Endothelial cell (in vitro differentiated cells): ENCODE measurements around a stretch of chr2.

DNA sequence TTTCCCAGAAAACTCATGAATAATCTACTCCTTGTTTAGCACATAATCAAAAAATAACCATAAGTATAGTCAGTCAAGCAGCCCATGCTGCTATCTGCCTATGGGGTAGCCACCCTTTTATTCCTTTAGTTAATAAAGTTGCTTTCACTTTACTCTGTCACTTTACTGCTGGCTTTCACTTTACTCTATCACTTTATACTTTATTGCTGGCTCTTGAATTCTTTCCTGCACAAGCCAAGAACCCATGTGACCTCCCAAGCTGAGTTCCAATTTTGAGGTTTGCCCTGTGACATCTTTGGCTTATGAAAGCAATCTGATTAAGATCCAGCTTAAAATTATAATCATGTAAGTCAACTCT, 165.9 kb upstream of the TTC30A start:
- PRO-cap: no peak

DNA sequence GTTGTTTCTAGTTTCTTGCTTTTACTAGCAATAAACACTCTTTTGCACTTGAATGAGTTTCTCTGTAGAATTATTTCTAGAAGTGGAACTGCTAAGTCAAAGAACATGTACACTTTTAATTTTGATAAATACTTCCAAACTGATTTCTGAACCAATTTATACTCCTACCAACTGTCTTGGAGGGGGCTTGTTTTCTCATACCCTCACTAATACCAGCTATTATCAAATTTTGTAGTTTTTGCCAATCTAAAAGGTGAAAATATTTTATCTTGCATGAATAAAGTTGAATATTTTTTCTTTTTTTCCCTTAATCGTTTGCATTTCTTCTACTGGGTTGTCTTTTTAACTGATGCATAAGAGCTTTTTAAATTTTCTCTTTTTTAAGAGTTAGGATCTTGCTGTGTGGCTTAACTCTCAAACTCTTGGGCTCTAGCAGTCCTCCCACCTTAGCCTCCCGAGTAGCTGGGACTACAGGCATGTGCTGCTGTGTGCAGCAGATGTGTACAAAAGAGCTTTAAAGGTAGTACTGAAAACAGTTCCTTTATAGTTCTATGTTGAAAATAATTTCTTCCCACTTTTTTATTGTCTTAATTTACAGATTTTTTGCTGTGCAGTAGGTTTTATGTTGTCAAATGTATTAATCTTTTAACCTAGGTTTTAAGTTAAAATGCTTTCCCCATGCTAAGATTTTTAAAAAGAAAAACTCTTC, 13.3 kb downstream of the PRKRA start:
- PRO-cap: no peak

GRCh38 chr2:178450058-178450836, 728 bp downstream of the PRKRA start:
- PRO-cap: unidirectional peak, plus-strand start at chr2:178450479; bidirectional peak, plus-strand start at chr2:178450878, minus-strand start at chr2:178450774

DNA sequence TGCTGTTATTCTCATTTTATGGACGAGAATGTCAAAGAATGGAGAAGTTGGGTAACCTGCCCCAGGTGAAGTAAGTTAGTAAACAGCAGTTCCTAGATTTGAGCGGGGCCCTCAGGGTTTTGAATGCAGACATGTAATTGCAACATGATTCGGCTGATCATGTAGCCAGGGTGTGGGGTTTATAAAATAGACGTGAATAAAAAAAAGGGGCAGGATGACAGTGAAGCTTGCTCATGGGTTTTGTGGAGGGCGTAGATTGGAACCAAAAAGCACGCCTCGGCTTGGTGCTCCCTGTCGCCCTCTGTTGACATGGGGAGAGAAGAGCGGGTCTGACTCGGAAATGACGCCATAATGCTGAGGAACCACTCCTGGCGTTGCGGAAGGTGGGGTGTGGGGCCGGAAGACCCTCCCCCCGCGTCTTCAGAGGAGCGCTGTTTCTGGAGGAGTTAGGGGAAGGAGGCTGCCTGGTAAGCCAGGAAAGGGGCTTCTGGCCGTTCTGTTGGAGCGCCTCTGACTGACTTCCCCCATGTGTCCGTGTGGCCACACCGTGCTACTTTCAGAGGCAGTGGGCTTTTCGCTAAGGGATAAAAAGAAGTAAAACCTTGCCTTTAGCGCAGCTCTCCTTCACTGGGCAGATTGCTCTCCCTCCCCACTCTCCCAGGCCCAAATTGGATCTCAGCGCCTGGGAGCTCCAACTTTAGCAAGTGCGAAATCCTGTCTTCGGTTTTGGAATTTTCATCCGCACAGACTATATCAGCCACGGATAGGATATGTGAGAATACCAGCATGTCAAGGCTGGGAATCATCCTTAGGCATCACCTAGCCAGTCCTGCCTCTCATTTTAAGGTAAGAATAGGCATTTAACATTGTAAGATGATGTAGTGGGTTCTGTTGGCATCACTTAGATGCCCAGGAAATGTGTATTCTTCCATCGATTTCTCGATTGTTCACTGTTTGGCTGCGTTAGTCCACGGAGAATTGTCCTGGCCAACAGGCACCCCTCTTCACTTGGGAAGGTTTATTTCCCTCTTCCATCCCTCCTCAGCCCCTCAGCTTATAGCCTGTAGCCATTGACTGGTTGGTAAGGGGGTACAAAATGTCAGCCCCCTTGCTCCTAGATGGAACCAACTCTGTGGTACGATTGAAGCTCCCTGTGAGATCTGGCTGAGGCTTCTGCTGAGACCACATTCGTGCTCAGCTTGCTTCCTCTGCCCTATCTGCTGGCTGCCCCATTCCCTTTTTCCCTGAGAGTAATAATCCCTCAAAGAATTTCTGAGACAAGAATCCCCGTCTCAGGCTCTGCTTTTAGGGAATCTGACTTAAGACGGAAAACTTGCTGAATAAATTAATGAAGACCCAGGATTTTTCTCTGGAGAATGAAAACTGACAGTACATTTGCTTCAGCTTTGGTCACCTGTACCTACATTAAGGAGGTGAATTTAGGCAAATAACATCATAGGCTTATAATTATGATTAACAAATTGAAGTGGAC, 43.1 kb downstream of the PLEKHA3 start:
- PRO-cap: unidirectional peak, plus-strand start at position 423 of the sequence; bidirectional peak, plus-strand start at position 744 of the sequence, minus-strand start at position 670 of the sequence; unidirectional peak, minus-strand start at position 1,210 of the sequence

- PRO-cap: no peak
These were observed 87.9 kb downstream of the TTN start for GRCh38 chr2:178719297-178719702.

DNA sequence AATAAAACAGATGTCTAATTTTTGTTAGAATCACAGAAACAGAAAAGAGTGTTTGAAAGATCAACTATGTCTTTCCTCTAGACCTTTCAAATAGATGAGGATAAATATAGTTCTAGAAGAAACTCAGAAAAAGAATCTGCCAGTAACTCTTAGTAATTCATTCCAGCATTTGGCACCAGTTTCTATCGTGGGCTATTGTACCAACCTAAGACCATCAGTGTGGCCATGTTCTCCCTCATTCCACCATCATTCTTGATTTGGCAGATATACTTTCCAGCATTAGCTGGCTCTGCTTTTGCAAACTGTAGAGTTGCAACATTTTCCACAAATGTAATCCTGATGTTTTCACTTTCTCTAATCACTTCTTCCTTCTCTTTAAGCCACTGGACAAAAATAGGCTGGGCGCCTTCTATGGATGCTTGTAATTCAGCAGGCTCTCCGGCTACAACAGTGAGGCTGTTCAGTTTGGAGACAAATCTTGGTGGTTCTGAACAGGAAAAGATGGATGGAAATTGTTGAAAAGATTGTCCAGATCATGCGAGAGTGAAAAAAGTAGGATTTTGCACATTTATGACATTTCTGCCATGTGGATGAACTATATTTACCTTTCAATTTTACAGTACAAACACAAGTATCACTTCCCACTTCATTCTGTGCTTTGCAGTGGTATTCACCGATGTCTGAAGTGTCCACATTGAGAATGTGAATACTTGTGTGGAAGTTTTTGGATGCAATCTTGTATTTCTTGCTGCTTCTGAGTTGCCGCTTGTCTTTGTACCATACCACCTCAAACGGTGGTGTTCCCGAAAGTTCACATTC, 81.9 kb downstream of the TTN start:
- PRO-cap: no peak

DNA sequence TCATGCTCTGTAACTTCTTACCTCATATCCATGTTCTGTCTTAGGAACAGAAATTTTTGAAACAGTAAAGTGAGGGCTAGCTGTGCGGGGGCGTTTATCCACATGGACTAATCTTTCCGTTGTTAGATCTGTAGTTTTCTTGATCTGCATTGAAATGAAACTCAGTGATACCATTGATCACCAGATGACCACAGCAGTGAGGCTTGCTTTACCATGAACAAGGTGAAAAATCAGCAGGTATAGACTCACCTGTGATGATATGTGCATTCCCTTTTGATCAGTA, 21.7 kb downstream of the TTN start:
- PRO-cap: no peak

GRCh38 chr2:179125292-179125721, 75.4 kb upstream of the CCDC141 start:
- PRO-cap: no peak

DNA sequence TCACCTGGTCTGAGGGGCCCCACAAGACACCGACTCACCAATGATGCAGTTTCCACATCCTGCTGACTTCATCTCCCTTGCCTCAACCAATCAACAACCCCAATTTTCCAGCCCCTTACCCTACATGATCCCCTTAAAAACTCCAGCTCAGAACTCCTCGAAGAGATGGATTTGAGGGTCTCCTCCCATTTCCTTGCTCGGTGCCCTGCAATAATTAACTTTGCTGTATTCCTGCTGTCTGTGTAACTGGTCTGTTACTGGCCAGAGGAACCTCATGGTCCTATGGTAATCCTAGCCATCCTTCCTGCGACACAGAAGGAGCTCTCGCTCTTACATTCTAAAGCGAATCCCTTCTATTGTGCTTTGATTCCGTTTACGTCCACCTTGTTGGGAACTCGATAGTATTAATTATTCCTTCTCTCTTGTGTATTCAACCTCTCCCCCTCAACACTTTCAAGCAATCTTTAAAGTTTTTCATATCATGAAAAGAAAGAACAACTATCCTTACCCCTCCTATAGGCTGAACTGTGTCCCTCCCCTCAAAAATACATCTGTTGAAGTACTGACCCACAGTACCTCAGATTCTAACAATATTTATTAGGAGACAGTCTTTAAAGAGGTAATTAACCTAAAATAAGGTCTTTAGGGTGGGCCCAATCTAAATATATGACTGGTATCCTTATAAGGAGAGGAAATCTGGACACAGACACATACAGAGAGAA, 89.9 kb upstream of the CCDC141 start:
- PRO-cap: no peak

DNA sequence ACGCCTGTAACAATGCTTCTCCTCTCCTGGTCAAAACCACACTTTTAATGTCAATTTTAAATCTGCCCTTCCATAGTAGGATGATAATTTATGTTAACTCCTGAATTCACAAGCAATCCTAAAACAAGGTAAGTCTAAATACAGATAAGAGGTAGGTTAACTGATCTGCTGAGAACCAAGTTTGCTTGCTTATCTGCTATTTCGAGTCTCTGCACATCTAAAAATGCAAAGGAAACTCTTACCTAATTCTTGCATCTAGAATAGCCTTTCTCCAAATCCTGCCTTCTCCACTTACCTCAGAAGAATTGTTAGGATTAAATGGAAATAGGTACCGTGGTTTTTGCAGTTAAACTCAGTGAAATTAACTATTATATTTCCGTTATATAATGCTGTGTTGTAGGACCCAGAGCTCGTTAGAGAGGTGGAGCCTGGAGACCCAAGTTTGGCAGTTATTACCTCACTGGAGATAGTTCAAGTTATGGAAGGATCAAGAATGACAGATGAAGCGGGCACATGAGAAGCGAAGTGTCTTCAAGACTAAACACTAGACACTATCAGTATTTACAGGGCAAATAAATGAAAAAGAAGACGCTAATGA, 1.0 kb downstream of the CWC22 start:
- PRO-cap: no peak

DNA sequence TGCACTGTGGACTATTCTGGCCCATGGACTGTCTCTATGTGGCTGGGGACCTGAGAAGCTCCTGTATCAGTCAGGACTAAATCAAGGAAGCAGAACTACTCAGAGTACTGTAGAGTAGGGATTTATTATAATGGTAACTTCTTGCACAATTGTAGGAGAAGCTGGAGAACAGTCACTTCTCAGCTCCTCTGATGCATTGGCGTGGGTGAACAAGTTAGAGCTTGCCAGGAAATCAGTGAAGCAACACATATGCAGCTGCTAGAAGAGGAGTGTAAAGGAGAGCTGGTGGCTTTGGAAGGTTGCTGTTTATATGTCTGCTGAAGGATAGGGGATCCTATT, 215.5 kb upstream of the CWC22 start:
- PRO-cap: no peak

GRCh38 chr2:181306660-181307258, 150.4 kb upstream of the ITGA4 start:
- PRO-cap: no peak

DNA sequence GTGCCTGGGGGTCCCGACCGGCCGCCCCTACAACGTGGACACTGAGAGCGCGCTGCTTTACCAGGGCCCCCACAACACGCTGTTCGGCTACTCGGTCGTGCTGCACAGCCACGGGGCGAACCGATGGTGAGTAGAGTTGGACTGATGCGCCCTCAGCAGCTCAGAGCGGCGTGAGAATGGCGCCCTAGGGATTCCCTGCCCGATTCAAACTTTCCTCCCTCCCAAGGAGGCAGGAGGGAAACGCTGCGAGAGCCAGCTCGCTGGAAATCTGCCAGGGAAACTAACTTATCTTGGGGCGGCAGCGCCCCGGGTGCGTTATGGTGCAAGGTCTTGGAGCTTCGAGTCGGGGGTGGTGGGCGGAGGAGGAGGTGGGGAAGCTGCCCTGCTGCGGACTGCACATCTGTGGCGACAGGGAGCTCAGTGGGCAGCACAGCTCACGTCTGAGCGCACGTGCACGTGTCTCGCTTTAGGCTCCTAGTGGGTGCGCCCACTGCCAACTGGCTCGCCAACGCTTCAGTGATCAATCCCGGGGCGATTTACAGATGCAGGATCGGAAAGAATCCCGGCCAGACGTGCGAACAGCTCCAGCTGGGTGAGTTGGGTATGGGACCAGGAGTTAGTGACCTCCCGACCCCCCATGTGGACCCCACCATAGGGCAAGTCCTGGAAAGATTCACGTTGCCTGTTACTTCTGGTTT, 689 bp downstream of the ITGA4 start:
- PRO-cap: no peak

- PRO-cap: no peak
These were observed 48.4 kb upstream of the NEUROD1 start for GRCh38 chr2:181728782-181729056.

DNA sequence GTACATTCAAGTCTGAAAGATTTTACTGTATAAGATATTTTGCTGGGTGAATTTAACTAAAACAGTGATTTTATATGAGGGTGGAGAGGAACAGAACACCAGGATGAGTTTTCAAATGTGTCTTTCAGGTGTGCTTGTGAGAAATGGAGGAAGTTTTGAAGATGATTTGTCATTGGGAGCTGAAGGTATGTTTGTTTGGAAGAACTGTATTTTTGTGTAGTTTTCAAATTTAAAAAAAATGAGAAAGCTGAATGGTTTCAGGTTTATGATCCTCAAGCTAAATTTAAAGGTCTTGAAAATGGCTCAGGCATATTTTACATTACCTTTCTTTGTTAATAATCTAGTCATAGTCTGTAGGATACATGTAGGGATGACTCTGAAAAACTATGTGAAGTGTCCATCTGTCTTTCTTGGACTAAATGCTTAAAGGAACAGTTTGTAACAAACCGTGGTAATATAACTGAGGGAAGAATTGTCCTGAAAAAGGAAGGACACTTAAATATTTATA, 5.3 kb downstream of the ITPRID2 start:
- PRO-cap: no peak

GRCh38 chr2:182408881-182409458, 17.9 kb downstream of the PDE1A start:
- PRO-cap: no peak

GRCh38 chr2:182913234-182913568, 46.8 kb upstream of the FRZB start:
- PRO-cap: no peak

DNA sequence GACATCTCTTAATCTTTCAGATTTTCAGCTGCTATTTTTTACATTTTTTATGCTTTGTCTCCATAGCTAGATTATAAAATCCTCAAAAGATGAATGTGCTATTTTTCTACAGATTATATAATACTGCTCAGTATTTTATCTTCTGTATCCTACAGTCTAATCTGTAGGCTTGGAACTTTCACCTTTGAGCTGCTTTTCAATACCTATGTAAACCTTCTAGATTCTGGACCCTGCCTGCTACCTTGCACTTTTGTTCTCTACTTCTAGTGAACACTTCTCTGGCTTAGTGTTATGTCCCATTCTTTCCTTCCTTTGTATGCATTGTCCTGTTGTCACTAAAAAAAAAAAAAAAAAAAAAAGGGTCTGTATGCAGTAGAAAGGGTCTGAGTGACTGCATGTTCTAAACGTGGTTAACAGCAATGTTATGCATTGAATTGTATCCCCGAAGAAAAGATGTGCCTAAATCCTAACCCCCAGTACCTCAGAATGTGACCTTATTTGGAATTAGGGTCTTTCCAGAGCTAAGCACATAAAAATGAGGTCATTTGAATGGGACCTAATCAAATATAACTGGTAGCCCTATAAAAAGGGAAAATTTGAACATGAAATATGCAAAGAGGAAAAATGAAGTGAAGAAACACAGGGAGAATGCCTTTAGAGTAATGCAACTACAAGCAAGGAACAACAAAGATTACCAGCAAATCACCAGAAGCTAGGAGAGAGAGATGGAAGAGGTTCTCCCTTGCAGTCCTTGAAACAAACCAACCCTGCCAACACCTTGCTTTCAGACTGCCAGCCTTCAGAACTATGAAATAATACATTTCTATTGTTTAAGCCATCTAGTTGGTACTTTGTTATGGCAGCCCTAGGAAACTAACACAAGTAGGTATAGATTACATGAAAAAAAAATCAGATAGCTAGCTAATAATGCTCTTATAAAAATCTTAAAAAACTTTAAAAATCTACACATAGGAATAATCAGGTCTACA, 64.0 kb downstream of the NCKAP1 start:
- PRO-cap: unidirectional peak, minus-strand start at position 265 of the sequence; bidirectional peak, plus-strand start at position 764 of the sequence, minus-strand start at position 490 of the sequence

DNA sequence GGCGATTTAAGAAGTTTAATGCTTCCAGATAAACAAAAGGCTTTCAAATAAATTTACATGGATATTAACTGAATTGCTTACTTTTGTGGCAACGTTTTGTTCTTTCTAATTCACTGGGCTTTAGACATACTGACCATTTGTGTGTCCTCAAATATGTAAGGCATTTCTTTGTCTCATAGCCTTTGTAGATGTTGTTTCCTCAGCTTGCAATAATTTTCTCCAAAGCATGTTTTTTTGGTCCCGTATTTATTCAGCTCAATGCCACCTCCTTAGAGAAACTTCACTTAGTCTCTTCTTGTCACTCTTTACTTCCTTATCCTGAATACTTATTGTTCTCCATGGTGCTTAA, 98.5 kb downstream of the NUP35 start:
- PRO-cap: no peak

DNA sequence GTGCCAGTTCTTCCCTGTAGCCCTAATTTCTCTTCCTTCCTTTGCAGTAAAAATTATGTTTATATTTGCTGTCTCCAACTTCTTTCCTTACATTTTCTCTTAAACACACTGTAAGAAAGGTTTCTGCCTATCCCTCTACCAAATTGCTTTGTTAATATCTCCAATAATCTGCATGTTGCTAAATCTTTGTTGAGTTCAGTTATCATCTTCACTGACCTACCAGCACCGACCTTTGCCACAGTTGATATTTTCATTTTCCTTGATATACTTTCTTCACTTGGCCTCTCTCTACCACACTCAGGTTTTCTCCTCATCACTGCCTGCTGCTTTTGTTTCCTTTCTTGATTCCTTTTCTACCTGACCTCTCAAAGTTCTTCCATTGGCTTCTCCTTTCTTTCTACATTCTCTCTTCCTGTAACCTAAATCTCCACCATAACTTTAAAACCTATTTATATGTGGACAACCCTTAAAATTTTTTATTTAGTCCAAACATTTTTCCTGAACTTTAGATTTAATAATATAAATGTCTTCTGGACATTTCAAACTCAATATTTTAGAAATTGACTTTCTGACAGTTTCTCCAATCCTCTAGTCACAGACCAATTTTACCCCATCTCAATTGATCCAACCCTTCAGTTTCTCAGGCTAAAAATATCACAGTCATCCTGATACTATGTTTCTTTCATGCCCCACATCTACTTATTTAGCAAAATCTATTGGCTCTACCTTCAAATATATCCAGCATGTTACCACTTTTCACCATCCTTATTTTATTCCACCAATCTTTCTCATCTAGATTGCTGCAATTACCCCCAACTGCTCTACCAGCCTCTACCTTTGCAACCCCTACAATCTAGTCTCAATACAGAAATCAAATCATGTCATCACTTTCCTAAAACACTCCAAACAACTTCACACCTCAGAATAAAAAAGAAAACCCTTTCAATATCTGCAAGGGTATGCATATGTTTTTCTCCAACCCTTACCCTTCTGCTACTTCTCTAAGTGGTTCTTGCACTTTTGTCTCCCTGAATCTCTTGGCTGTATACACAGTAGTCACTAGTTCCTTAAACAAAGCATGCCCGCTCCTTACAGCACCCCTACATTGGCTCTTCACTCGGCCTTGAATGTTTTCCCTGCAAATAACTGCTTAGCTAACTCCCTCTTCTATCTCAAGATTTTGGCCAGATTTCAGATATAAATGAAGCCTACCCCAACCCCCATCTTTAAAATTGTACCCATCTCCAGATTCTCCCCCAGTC, 335.7 kb upstream of the ZC3H15 start:
- PRO-cap: no peak